Left colon (tissue), 1 donor: Measurements from ENCODE around the genes MIEF2, EPN2 and ALDH3A1.

GRCh38 chr17:18257828-18258469 lies 589 bp downstream of the FLII start:
- PRO-cap, result bidirectional peak, plus-strand start at chr17:18258001, minus-strand start at chr17:18257894; bidirectional peak, plus-strand start at chr17:18258182, minus-strand start at chr17:18258216; bidirectional peak, plus-strand start at chr17:18258333, minus-strand start at chr17:18258242; bidirectional peak, plus-strand start at chr17:18258560, minus-strand start at chr17:18258439

GRCh38 chr17:18260165-18261205 lies at the start of gene MIEF2:
MIEF2 (plus strand) TSS chr17:18260662.
- PRO-cap, result bidirectional peak, plus-strand start at chr17:18260631, minus-strand start at chr17:18260413; bidirectional peak, plus-strand start at chr17:18260997, minus-strand start at chr17:18260719

GRCh38 chr17:18320164-18320363 lies 5.0 kb downstream of the SMCR8 start:
- PRO-cap, result no peak

DNA sequence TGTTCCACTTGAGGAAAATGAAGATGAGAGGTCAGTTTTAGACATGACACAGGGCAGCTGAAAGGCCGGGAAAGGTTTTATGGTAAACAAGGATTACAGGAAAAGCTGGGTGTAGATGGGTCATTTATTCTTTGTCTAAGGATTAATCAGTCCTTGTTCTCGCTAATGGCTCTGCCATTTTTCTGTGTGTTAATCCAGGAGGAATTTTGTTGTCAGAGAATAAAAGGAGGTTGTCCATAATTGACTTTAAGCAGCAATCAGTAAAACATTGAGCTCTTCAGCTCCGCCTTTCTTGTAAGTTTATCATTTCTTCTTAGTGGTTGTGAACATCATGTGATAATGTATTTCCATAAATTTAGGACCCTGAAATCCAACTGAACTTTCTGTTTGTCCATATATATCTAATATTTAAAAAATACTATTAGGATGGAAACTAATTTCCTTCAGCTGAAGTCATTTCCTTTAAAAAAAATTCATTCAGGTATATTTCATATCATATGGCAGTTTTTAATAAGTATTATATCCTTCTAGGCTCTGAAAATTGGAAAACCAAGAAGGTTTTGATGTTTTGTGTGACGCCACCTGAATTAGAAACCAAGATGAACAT lies 7.4 kb downstream of the PRPSAP2 start:
- PRO-cap, result no peak

DNA sequence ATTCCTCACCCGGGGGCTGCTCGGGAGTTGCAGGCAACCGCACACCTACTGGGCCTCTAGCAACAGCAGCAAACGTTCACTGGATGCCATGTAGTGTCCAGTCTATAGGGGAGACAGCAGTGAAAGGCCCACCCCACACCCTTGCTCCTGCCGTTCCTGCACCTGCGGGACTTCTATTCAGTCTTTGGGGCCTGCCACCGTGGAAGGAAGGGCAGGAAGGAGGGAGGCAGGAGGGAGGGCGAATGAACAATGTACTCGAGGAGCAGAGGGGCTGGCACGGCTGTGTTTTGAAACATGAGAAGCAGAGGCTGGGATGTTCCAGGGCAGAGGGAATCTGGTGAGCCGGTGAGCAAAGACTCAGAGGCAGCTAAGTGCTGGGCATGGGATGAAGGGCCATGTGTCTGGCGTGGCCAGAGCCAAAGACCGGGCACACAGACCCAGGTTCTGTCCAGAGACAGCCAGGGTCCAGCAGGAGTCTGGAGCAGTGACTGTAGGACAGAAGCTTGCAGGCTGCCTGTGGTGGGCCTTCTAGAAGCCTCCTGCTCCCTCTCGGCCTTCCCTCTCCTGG lies 15.3 kb downstream of the SLC5A10 start:
- PRO-cap, result no peak

DNA sequence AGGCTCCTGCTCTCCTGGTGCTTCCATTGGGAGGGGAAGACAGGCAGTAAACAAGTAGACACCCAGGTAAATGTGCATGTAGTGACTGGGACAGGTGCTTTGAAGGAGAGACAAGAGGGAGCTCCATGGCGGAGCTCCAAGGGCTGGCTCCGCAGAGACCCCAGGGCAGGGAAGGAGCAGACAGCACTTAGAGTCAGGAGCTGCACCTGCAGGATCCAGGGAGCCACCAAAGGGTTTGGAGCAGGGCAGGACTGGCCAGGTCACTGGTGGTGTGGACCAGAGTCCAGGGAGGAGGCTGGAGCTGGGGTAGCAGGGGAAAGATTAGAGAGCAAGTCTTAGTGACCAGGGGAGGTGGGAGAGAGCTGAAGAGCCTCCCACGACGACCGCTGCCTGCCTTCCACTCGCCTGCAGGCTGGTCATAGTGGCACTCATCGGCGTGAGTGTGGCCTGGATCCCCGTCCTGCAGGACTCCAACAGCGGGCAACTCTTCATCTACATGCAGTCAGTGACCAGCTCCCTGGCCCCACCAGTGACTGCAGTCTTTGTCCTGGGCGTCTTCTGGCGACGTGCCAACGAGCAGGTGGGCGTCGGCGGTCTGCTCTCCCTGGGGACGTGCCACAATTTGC lies 14.6 kb upstream of the FAM83G start:
- PRO-cap, result no peak

- PRO-cap, result no peak
Observed at GRCh38 chr17:19062123-19062738, 15.5 kb upstream of the GRAP start.

DNA sequence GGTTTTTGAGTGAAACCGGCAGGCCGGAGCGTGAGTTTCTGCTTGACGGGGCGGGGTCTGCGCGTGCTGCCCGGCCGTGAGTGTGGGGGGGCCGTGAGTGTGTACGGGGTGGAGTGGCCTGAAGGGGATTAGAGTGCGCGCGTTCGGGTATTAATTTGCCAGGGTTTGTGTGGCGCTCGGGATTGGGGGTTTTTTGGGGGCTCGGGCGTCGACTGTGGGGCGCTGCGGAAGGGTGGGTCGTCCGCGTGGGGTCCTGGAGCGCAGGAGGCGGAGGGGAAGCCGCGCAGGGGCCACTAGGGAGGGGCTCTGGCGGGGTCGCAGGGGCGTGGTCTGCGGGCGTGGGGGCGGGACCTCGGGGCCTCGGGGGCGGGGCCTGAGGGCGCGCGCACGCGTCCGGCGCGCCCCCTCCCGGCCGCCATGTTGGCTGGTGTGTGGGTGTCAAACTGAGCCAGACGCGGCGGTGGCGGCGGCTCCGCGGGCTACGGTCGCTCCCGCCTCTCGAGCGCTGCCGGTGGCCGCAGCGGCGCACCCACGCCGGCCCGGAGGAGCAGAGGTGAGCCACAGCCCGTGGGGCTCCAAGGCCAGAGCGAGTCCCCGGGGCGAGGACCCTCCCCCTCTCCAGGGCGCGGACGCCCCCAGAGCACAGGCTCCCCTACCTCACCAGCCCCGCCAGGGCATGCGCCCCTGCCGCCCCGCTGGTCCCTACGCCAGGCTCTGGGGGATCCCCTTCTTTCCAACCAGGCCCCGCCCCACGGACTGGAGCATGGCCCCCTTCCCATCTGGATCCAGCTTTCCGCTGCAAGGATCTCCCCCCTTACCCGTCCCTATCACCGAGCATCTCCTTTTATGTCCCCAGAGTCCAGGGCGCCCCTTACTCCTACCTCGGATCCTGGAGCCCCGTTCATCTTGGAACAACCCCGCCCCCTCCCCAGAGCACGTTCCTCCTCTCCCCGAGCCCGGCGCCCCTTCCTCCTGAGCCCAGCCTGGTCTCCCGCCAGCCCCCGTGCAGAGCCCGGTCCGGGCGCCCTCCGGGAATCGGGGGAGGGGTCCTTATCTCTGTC lies at the start of gene EPN2:
Gene EPN2, plus strand, starts transcription at position 388 of the 1,061 bp plus-strand sequence.
- PRO-cap, result no peak

- PRO-cap, result no peak
Observed at GRCh38 chr17:19263329-19263933, 26.3 kb downstream of the EPN2 start.

DNA sequence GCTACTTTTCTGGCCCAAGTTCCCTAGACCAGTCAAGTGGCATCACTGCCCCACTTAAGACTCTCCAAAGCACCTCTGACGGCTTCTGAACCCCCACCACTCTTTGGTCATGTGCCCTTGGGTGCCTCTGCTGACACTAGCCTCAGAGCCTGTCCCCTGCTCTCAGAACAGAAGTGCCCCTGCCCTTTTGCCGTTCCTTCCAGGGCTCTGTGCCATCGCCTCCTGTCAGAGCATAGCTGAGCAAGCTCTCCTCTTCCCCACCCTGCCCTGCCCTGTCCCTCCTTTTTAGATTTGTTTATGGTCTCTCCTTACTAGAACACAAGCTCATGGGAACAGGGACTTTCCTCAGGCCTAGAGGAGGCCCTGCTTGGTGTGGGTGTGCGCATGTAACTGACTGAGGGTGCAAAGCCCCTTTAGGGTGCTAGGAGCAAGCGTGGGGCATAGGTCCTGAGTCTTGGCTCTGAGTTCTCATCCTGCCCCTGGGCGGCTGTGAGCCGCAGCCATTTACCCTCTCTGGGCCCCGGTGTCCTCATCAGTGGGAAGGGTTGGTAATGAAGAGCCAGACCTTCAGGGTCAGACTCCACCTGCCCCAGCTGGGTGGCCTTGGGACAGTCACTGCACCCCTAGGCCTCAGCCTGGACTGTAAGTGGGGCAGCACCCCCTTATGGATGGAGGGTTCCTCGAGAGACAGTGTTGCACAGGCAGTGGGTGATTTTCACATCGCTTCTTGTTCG lies 60.8 kb downstream of the B9D1 start:
- PRO-cap, result bidirectional peak, plus-strand start at position 314 of the sequence, minus-strand start at position 224 of the sequence

DNA sequence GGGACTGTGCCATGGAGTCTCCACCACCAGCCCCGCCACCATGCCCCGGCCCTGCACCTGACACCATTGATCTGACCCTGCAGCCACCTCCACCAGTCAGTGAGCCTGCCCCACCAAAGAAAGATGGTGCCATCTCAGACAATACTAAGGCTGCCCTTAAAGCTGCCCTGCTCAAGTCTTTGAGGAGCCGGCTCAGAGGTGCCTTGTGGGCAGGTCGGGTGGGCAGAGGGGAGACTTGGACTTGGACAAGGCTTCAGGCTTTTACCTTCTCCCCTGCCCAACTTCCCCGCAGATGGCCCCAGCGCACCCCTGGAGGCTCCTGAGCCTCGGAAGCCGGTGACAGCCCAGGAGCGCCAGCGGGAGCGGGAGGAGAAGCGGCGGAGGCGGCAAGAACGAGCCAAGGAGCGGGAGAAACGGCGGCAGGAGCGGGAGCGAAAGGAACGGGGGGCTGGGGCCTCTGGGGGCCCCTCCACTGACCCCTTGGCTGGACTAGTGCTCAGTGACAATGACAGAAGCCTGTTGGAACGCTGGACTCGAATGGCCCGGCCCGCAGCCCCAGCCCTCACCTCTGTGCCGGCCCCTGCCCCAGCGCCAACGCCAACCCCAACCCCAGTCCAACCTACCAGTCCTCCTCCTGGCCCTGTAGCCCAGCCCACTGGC lies 3.3 kb downstream of the MAPK7 start:
- PRO-cap, result no peak

- PRO-cap, result no peak
Observed at GRCh38 chr17:19383562-19384553, 3.1 kb downstream of the MFAP4 start.

DNA sequence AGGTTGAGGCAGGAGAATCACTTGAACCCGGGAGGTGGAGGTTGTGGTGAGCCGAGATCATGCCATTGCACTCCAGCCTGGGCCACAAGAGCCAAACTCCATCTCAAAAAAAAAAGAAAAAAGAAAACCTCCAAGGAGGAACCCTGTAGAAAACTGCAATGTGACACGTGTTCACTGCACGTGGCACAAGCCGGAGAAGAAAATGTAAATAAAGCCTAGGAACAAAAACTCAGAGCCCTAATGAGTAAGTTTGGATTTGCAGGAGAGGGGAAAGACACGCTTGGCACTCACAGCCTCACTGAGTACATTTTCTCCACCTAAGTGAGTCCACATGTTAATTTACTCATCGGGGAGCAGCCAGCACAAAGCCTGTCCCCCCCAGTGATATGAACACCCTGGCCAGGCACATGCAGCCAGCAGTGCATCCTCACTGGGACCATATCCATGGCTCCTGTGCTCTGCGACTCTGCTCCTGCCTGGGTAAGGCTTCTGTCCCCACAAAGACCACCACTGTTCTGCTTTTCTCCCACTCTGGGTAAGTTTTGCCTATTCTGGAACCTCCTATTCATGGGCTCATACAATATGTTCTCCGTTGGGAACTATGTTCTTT lies 53.0 kb downstream of the RNF112 start:
- PRO-cap, result unidirectional peak, plus-strand start at position 253 of the sequence

DNA sequence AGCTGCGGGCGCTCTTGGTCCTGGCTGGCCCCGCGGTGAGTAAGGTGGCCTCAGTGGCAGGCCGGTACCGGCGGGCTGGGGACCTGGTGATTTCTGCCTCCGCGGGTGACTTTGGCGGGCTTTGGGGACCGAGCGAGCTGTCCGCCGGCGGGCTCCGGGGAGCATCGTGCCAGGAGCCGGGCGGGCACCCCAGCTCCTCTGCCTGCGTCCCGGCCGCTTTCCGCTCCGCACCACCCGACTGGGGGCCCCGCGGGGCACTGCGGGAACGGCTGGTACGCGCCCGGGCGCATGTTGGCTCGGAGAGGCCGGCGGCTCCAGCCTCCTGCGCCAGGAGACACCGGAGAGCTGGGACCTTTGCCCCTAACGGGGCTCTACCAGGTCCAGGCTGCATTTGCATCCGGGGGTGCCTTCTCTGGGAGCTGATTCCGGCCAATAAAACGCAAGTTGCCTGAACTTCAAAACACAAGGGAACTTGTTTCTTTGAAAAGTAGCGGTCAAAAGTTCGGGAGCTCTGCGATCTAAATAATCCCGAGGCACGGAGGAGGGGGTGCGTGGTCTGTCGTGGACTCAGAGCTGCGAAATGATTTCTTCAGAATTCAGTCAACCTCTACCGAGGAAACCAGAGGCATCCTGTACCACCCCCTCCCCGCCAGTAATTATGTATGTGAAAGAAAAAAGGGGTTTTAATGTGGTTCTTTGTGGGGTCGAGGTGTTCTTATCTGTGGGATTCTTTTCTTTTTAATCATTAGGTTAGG lies 563 bp downstream of the SLC47A1 start:
- PRO-cap, result no peak

DNA sequence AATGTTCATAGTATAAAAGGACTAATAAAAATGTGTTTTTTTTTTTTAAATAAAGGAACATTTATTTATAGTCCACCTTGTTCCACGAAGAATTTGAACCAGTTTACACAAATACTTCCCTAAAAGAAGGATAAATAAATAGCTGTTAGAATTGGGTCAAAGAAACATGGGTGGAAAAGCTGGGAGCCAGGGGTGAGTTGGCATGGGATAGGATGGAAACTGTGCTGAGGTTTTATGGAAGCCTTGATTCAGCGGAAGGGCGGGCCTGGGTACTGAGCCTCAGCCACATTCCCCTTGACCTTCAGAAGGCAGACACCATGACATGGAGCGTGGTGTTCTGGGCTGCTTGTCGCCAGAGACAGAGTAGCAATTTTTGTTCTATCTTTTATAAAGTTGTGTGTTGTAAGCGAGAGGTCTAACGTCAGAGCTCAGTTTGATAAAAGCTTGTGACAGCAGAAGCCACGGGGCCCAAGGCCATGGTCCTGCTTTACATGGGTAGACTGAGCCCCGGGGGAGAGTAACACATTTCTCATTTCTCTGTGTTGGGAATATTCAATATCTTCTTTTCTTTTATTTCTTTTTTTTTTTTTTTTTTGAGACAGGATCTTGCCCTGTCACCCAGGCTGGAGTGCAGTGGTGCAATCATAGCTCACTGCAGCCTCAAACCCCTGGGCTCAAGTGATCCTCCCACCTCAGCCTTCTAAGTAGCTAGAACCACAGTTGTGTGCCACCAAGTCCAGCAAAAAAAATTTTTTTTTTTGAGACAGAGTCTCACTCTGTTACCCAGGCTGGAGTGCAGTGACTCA lies 50.3 kb downstream of the SLC47A1 start:
- PRO-cap, result no peak

GRCh38 chr17:19647260-19647851 lies 1.2 kb upstream of the ALDH3A2 start:
- PRO-cap, result no peak

DNA sequence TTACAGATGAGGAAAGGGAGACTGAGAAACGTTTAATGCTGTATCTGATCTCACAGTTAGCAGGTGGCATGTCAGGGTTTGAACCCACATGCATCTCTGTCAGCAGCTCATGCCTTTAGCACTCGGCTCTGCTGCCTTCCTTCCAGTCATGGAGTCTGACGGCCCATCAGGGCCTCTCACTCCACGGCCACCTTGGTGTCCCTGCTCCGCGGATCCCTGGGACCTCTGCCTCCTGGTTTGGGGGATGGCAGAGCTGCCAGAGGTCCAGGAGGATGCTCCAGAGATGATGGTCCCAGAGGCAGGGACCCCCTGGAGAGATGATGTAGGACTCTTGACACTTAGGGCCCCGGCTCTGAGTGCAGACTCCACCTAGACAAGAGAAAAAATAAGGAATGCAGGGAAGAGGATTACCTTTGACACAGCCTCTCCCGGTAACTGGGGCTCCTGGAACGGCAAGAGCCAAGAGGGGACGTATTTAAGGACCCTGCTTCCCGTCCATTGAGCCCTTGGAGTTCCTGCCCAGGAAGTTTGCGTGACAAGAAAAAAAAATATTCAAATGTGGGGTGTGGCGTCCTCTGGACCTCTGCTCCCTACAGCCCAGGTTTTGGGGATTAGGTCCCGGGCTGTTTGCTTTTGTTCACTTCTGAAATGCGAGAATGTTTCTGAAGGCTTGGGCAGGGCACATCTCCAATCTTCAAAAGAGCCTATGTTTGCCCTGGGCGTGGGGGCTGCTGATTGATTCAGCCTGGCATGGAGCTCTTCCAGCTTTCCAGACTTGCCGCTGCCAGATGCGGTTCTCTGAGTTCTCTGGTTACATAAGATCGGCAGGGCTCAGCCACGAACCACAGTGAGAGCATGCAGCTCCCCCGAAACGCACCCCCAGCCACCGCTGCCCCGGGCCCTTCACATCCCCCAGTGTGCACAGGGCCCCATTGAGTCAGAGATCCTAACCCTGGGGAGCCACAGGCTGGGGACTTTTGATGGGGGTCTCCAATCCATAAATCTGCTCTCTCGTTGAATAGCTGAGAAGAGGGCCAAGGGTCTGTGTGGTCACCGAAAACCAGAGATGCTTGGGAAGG lies at the start of gene ALDH3A1:
Gene ALDH3A1, minus strand, starts transcription at position 451 of the 1,079 bp plus-strand sequence.
- PRO-cap, result no peak

GRCh38 chr17:20072906-20073818 lies 64.0 kb downstream of the SPECC1 start:
- PRO-cap, result bidirectional peak, plus-strand start at chr17:20073632, minus-strand start at chr17:20073582

DNA sequence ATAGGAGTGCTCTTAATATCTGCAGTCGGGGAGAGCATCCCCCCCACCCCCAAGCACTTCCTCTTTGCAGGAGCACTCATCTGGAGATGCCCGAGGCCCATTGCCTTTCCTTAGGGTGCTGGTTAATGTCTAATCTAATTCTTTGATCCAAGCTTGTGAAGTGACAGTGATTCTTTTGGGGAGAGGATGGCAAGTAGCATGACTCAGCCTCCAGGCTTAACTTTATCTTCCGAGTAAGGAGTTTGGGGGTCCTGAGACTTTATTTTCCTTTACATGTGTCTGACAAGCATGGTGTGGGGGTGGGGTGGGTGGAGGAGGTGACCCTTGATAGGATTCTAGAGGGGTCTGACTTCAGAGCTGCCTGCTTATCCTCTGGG lies 207.1 kb downstream of the SPECC1 start:
- PRO-cap, result unidirectional peak, plus-strand start at position 278 of the sequence

- PRO-cap, result no peak
Observed at GRCh38 chr17:20263460-20264004, 203.8 kb downstream of the LGALS9B start.